ENCODE results near the gene TP63.

DNA sequence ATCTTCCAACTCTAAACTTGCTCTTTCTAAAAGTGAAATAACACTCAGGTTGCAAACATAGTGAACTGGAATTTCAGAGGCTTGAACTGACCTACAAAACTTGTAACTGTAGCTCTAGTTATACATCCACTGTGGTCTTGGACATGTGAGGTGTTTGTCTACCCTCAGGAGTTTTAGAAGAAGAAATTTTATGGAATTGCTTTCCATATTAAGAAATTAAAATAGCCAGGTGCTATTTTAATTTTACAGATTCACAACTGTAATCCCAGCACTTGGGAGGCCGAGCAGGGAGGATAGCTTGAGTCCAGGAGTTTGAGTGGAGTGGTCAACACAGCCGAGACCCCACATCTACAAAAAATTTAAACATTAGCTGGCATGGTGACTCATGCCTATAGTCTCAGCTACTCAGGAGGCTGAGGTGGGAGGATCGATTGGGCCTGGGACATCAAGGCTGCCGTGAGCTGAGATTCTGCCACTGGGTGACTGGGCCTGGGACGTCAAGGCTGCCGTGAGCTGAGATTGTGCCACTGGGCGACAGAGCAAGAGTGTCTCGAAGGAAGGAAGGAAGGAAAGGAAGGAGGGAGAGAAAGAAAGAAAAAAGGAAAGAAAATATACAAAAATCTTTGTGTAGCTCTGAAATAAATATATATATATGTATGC is 95.1 kb downstream of the LPP start:
- PRO-cap = no peak

DNA sequence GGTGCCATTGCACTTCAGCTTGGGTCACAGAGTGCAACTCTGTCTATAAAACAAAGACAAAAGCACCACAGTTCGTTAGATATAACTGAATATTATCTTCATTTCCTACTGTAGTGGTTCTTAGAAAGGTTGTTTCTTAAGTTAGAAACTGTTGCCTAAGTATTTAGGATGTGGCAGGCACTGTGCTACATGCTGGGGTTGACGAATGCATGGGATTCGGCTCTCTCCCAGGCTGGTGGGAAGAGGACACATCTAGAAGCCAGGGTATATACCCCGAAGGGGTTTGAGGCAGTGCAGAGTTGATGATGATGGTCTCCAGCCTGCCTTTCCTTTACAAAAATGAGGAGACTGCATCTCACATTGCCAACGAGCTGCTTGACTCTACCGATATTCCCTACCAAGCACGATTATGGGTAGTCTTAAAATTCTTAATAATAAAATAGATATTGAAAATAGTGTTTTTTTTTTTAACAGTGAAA is 108.0 kb downstream of the LPP start:
- PRO-cap = no peak

GRCh38 chr3:188265241-188265843 is 111.4 kb downstream of the LPP start:
- PRO-cap = no peak

DNA sequence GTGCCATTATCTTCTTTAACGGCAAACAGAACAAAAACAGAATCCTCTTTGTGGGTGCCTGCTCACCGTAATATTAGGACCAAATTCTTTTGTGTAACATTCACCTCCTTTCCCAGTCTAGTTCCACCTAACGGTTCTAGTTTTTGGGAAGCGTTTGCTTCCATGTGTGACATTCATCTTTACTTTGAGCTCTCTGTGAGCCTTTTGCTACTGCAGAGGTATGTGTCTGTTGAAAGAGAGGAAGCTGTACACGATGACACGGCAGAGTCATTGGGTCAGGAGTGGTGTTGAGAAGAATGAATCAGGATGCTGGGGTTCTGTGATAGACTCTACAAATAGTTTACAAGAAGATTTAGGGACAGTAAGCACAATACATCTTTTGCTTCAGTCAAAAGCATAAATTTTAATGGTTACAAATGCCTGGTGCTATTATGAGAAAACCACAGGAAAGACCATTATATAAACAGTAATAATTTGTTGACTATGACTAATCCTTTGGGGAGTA is 118.4 kb downstream of the LPP start:
- PRO-cap = no peak

GRCh38 chr3:188288145-188288569 is 134.2 kb downstream of the LPP start:
- PRO-cap = no peak

GRCh38 chr3:188434538-188434913 is 280.6 kb downstream of the LPP start:
- PRO-cap = no peak

DNA sequence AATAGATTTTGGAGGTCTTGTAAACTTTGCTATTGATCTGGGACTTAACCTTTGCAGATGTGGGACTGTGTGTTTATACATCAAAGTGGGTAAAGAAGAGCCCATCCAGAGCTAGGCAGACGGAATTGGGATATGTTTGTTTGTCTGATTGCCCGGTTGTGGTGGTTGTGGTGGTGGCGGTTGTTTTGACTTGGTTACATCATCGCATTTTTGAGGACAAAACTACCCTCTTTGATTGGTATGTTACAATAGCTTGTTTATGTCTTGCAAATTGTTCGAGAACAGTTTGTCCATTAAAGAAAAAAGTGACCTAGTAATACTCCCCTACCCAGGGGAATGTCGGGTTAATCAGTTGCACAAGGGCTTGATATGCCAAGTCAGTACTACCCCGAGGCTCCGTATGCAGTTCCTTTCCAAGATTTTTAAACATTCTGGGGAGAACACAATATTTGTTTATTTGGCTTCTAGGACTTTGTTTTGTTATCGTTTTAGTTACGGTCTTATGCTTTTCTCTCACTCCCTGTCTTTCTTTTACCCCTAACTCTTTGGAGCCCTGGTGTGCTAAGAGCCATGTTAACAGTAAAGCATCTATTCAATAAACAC is 315.3 kb downstream of the LPP start:
- PRO-cap = no peak

- PRO-cap = no peak
Measured at GRCh38 chr3:188473368-188473801, 319.4 kb downstream of the LPP start.

GRCh38 chr3:188701309-188701831 is 470.4 kb upstream of the TPRG1 start:
- PRO-cap = no peak

DNA sequence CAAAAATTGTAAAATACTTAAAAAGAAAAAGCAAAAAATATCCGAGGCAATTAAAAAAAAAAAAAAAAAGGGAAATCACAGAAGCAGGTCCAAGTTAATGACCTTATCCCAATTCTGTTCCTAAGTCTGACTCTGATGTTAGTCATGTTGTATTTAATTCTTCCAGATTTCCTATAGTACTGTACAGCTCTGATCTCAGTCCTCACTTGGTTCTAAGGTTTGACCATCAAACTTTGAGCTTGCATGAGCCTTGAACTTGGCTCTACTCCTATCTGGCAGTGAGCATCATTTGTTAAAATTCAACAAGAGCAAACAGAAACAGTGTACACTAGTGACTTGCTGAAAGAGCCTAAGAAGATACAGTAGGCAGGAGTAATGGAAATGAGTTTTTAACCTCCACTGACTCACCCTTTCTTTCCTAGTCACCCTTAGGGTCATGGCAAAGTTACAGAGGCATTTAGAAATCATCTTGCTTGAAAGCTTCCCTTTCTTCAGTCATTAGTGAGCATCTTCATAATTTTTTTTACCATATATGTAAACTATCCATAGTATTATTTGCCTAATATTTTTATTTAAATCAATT is 451.1 kb upstream of the TPRG1 start:
- PRO-cap = no peak

DNA sequence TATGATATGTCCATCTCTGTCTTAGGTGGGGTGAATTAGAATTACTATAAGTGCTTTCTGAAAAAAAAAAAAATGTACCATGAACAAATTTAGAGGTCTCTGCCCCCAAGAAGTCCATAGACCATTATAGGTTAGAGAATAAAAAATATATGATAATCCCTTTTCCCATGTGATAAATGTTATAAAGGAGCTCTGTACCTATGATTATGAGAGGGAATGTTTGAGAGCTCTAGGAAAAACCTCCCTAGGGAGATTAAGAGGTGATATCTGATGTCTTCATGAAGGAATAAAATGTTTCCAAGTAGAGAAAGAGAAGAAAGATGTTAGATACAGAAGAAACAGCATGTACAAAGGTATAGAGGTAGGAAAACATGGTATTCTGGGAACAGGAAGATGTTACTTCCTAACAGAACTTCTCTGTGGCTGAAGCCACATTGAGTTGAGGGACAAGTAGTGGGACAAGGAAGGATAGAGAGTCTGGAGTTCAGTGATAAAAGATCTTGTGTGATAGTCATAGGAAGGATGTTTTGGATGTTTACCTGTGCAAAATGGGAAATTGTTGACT is 442.9 kb upstream of the TPRG1 start:
- PRO-cap = no peak

- PRO-cap = no peak
Measured at GRCh38 chr3:188874714-188875514, 296.9 kb upstream of the TPRG1 start.

DNA sequence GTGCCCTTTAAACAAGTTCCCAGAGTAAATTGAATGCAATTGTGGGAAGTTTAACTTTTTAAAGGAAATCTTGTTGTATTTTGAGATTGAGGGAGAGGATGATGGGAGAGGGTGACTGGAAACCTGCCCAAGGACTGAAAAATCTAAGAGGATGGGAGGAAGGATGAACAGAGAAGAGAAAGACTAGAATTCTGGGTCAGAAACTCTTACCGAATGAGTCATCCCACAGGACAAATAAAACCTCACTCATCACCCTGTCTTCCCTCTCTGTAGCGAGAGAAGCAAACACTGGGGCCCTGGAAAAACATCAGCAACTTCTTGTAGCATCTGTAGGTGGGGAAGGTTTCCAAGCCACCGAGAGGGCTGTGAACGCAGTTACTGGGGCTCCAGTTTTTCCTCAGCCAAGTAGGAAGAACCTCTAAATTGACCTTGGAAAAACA is 193.1 kb upstream of the TPRG1 start:
- PRO-cap = no peak

- PRO-cap = no peak
Measured at GRCh38 chr3:188979405-188979764, 192.4 kb upstream of the TPRG1 start.

GRCh38 chr3:189160478-189161041 is 11.2 kb upstream of the TPRG1 start:
- PRO-cap = no peak

- PRO-cap = no peak
Measured at GRCh38 chr3:189229219-189229903, 57.6 kb downstream of the TPRG1 start.

GRCh38 chr3:189630606-189631905 is at the start of gene TP63:
Gene TP63 (plus strand): TSS chr3:189631389.
- PRO-cap = no peak

- PRO-cap = no peak
Measured at GRCh38 chr3:189766419-189766708, 135.2 kb downstream of the TP63 start.

- PRO-cap = no peak
Measured at GRCh38 chr3:189787620-189788052, 156.4 kb downstream of the TP63 start.

DNA sequence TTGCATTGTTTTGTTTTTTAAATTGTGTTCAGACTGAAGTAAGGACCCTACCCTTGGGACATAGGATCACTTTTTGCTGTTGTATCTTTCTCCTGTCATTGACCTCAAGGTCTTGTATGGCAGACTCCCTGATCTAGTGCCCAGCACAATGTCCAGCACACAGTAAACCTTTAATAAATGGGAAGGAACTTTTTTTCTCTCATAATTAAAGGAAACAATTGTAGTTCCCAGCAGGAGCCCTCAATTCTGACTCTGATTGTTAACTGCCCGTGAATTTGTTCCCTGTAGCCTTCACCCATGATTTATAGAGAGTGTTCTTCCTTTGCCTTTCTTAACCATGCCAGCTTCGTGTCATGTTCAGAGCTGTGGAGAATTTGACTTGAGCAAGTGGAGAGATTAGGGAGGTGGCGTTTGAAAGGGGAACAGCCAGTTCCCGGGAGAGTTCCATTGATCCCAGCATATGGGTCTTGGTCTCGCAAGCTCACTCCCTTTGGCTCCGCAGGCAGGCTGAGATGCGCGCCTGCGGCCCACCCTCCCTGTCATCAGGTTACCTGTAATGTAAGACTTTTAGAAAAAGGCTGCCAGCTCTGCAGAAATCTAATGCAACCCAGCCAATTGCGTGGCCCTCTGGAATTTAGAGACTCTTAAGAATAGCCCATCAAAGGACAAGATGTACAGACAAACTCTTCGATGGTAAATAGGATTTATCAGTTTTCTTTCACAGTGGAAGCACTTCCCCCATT is 182.6 kb downstream of the TP63 start:
- PRO-cap = no peak

All from WTC11 (cell line).